Mucosa of descending colon (tissue), 1 donor: Measurements from ENCODE around the gene RPS10.

GRCh38 chr6:34425943-34426321, at the start of gene RPS10:
TSS of gene RPS10 (minus strand) at chr6:34426069.
- PRO-cap = bidirectional peak, plus-strand start at chr6:34426212, minus-strand start at chr6:34426068

GRCh38 chr6:34587446-34588194, 31.5 kb upstream of the SPDEF start:
- PRO-cap = no peak

DNA sequence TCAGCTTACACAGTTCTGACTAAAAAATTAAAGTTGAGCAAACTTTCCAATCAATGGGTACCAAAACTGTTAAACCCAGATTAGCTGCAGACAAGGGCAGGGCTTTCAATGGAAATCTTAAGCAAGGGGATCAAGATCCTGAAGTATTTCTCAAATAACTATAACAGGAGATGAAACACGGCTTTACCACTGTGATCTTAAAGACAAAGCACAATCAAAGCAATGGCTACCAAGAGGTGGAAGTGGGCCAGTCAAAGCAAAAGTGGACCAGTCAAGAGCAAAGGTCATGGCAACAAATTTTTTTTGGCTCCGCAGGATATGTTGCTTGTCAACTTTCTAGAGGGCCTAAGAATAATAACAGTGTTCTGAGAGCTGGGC, 54.2 kb downstream of the ILRUN start:
- PRO-cap = unidirectional peak, plus-strand start at position 297 of the sequence

- PRO-cap = no peak
These were observed 23.8 kb downstream of the ILRUN start for GRCh38 chr6:34672837-34673036.

DNA sequence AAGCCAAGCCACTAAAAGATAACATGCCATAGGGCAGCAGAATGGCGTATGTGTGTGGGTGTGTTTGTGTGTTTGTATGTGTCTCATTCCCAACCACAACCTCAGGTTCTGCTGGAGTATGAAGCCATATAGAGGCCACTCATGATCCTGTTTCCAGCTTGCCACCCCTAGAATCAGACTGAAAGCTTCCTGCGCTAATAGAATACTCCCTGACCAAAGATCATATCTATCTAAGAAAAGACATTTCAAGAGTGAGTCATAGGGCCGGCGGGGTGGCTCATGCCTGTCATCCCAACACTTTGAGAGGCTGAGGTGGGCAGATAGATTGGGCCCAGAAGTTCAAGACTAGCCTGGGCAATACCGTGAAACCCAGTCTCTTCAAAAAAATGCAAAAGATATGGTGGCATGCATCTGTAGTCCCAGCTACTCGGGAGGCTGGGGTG, 11.9 kb upstream of the SNRPC start:
- PRO-cap = bidirectional peak, plus-strand start at position 104 of the sequence, minus-strand start at position 100 of the sequence; unidirectional peak, minus-strand start at position 175 of the sequence; bidirectional peak, plus-strand start at position 259 of the sequence, minus-strand start at position 175 of the sequence

GRCh38 chr6:34871564-34872037, 16.2 kb downstream of the TAF11 start:
- PRO-cap = no peak

- PRO-cap = no peak
These were observed 110.4 kb downstream of the ANKS1A start for GRCh38 chr6:34999416-34999973.

DNA sequence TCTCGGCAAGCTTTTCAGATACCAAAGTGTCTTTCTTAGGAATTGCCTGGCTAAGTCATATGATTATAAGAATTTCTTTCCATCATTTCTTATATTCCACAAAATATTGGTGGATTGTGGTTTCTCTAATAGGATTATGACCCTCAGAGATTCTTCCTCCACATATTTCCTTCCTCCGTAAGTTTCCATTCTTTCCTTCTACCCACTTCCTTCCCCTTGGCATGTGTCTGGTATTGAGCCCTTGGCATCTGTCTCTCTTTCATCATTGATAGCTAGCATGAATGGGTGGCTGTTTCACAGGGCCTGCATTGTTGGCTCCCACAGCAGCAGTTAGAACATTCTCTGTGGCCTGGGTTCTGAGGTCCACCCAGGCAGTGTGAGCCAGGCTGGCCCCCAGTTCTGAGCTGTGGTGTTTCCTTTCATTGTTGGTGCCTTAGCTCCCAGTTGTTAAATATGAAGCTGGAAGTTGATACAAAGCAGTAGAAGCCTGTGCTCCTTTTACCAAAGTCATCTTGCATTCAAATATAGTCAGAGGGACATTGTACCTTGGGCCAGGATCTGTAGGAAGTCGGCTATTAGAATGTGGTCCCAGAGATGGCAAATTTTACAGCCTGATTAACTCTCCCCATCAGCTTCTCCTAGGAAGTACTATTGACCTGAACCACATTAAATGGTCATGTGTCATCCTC, 125.3 kb downstream of the ANKS1A start:
- PRO-cap = no peak

DNA sequence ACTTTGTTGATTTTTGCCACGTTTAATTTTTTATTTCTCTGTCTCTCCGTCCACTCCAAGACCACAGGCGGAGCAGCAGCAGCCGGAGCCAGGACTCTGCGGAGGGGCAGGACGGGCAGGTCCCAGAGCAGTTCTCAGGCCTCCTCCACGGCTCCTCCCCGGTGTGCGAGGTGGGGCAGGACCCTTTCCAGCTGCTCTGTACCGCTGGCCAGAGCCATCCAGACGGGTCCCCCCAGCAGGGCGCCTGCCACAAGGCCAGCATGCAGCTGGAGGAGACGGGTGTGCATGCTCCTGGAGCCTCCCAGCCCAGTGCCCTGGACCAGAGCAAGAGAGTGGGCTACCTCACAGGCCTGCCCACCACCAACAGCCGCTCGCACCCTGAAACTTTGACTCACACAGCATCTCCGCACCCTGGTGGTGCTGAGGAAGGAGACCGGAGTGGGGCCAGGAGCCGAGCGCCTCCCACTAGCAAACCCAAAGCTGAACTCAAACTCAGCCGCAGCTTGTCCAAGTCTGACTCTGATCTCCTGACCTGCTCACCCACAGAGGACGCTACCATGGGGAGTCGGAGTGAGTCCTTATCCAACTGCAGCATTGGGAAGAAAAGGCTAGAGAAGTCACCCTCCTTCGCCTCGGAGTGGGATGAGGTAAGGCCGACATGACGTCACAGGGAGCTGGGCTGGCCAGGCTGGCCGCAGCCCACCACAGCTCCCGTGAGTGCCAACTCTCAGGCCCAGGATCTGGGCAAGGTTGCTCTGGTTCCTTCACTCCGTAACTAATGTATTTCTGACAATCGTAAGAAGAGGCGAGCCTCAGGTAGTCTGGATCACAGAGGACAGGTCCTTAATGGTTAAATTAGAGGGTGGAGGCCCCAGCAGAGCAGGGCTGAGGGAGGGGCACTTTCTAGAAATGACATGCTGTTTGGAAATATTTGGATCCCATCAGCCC, 123.5 kb downstream of the TCP11 start:
- PRO-cap = no peak

DNA sequence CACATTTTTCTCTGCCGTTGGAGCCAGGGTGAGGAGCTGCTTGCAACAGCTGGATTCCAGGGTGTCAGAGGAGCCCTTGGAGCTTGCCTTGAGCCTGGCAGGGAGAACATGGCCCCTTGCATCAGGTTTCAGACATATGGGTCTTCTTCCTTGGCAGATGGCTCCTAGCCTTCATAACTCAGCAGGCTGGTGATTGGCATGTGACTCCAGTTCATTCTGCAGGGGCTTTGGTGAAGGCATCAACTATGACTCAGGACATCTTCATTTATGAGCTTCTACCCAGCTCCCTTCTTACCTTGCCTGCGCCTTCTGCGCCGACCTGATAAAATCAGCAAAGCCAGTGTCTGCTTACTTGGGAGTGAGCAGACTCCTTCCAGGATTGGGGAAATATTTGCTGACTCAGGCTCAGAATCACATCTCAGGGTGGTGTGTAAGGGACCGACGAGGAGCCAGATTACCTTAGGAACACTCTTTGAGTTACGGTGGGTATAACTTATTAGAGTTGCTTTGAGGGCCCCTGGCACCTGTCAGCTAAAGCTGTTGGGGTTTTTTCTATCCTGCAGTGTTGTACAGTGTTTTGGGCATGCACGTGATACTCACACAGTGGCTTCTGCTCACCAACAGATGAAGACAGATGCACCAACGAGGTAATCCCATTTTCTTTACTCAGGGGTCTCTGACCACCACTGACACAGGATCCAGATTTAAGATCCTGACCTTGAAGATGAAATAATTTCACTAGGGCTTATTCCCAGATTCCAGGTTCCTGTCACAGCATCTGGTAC, 4.3 kb downstream of the PPARD start:
- PRO-cap = no peak

GRCh38 chr6:35362667-35364003, 20.8 kb downstream of the PPARD start:
- PRO-cap = no peak

DNA sequence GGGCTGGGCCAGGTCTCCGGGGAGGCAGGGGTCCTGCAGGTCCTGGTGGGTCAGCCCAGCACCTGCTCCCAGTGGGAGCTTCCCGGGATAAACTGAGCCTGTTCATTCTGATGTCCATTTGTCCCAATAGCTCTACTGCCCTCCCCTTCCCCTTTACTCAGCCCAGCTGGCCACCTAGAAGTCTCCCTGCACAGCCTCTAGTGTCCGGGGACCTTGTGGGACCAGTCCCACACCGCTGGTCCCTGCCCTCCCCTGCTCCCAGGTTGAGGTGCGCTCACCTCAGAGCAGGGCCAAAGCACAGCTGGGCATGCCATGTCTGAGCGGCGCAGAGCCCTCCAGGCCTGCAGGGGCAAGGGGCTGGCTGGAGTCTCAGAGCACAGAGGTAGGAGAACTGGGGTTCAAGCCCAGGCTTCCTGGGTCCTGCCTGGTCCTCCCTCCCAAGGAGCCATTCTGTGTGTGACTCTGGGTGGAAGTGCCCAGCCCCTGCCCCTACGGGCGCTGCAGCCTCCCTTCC, 24.7 kb upstream of the FANCE start:
- PRO-cap = no peak

- PRO-cap = no peak
These were observed 3.6 kb downstream of the FANCE start for GRCh38 chr6:35455607-35456204.

DNA sequence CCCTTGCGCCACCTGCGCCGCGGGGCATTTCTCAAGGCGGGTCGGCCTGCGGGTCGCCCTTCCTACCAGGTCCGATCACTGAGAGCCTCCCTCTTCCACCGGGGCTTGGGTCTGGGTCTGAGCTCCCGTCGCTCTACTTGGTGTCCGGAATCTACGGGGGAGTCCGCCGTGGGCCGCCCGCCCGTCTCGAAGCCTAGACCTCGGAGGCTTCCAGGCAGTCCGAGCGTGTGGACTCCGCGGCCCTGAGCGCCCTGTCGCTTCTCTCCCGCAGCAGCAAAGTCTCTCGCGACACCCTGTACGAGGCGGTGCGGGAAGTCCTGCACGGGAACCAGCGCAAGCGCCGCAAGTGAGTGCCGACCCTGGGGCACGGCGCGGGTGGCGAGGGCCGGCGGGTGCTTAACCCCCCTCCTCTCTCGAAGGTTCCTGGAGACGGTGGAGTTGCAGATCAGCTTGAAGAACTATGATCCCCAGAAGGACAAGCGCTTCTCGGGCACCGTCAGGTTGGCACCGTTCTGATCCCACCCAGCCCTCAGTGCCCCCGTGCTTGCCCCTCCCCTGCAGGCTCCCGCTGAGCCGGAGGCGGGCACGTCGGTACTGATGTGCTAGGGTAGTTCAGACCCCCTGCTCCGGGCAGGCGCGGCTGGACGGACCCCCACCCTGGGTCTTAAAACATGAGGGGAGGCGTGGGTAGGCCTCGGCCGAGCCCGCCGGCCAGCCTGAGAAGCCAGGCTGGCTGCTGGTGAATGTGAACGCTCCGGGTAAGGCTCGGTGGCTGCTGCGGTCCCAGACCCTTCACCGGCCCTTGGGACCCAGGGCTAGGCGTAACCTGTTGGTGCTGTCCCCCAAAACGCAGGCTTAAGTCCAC, 559 bp downstream of the RPL10A start:
- PRO-cap = no peak

- PRO-cap = no peak
These were observed 5.4 kb downstream of the TEAD3 start for GRCh38 chr6:35491315-35491981.

DNA sequence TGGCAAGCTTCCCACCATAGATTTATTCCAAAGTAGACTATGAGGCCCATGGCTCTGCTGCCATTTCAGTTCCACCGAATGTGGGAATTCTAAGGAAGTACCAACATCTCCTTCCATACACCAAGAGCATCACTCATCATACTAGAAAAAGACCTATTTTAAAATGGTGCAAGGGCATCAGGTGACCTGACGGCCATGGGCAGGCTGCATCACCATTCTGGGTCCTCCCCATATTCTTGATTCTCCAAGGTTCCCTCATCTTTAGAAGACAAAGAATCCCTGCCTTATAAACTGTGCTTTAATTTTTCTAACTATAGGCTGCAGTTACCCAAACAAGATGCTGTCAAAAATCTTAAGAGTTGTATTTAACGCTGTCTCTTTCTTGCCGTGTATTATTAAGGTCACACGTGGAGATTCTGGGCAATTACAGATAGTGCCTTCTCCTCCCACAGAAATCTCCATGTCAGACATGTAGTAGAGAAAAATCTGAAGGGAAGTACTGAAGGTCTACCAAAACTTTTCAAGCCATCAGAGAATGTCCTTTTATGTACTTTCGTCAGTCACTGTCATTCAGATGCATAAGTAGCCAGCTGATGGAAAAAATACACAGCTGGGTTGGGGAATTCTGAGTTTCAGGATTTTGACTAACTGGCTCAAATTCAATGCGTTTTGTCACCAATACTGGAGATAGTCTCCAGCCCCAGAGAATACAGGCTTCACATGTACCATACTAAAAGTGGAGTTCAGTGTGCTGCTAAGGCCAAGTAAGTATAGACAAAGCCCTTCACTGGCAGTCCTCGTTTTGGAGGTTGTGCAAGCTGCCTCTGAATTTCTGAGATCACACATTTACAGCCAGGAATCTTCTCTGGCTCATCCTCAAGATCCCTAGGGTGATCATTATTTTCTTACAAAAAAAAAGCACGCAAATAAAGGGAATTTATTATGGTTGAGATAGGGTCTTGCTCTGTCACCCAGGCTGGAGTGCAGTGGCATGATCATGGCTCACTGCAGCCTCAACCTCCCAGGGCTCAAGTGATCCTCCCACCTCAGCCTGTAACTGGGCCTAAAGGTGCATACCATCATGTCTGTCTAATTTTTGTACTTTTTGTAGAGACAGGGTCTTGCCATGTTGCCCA, 59.1 kb upstream of the TULP1 start:
- PRO-cap = no peak

- PRO-cap = no peak
These were observed 61.7 kb upstream of the TULP1 start for GRCh38 chr6:35574416-35574864.

GRCh38 chr6:35718879-35719194, 18.0 kb upstream of the ARMC12 start:
- PRO-cap = no peak

- PRO-cap = no peak
These were observed 8.0 kb upstream of the ARMC12 start for GRCh38 chr6:35728855-35729235.

DNA sequence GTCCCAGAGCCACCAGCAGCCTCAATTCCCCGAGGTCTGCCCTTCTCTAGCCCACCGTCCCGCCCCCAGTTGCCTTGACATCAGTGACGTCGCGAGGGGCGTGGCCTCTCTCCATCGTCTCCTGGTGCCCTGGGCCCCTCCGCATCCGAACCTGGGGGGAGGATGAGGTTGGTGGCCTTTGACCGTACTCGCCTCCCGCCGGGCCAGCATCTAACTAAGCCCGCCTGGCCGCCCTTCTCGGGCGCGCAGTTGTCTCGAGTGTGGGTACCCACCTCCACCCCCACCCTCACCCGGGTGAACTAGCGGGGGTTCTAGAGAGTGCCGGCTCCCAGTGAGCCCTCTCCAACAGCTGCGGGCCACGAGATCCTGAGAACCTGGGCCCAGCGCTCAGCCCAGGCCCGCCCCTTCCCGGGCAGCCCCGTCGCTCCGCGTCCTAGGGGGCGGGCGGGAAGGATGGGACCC, 5.4 kb upstream of the ARMC12 start:
- PRO-cap = bidirectional peak, plus-strand start at position 144 of the sequence, minus-strand start at position 48 of the sequence